Progenitor cell of endocrine pancreas (in vitro differentiated cells): Measurements from ENCODE around the gene CR1L.

DNA sequence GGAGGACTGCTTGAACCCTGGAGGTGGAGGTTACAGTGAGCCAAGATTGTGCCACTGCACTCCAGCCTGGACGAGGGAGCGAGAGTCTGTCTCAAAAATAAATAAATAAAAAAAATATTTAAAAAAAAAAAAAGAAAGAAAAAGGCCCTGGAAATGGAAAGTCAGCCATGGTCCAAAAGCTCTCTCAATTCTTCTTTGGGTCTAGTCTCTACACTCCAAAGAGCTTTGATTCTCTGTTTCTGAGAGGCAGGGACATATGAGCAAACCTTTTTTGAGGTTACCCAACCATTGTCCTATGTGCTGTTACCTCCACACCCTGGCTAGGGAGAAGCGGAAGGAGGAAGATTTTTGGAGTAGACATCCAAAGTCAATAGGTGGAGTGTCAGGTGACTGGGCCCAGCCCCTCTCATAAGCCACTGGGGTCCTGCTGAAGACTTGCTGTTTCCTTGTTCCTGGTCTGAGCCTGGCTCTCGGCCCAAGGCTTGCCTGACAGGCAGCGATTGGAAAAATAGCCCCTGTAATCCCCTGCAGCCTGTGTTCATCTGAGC is 6.7 kb upstream of the PIGR start:
- PRO-cap: no peak

- PRO-cap: no peak
Observed at GRCh38 chr1:206978172-206978698, 8.0 kb upstream of the FCAMR start.

GRCh38 chr1:206979296-206979681 is 9.0 kb upstream of the FCAMR start:
- PRO-cap: no peak

DNA sequence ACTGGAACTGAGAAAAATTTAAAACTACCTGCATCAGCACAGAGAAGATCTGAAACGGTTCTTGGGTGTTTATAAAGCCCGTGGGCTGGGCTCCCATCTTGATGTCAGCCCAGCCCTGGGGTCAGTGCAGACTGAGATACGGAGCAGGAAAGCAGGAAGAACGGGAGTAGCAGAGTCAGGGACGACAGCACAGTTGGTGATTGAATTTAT is 11.6 kb downstream of the C1orf116 start:
- PRO-cap: no peak

GRCh38 chr1:207034970-207035352 is 2.4 kb upstream of the C1orf116 start:
- PRO-cap: no peak

DNA sequence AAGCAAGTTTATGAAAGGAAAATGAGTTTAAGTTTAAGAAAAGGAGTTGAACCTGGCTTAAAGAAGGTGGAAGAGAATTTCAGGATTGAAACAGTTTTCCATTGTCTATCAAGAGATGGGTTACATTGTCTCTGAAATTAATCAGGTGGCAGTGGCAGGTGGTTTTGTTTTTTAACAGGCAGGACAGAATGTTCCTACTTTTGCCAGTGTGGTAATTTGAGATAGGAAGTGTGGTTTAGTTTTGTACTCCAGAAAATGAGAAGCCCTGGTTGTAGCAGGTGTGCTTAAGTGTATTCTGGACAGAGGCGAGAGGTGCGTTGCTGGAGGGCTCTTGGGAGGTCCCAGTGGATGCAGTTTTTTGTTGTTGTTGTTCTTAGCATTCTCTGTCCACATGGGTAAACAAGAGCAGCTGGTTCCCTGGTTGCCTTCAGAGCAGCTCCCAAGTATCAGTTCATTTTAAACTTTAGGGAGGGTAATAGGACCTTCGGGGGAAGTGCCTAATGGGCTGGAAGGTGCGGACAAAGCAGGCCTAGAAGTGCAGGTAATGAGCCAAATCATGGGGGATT is 5.8 kb downstream of the PFKFB2 start:
- PRO-cap: no peak

DNA sequence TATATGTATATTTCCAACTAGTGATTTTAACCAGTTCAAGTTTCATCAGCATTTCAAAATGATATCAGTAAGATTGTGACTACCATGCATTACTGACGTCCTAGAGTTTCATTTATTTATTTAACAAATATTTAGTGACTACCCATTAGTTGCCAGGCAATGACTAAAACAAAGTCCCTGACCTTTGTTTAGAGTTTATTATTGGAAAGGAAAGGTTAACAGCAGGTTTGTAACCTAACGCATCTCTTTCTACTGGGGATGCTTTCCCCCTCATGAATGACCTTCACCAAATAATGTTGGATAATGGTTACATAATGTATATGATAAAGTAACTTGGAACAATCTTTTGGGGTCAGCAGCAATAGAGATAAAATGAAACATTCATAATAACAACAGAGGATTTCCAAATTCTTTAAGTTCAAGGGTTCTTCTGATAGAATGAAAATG is 7.5 kb upstream of the C4BPB start:
- PRO-cap: no peak

- PRO-cap: no peak
Observed at GRCh38 chr1:207107550-207108032, 3.6 kb downstream of the C4BPA start.

DNA sequence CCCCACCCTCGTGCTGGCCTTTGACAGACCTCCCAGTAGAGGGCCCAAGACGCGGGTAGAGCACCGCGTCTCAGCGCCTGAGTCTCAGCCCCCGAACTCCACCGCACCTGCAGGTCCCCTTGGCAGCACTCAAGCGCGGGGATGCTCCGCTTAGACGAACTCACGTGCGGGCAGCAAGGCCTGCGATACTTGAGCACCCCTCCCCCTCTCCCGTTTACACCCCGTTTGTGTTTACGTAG is 410 bp upstream of the CD55 start:
- PRO-cap: bidirectional peak, plus-strand start at position 23 of the sequence, minus-strand start at position 162 of the sequence

- PRO-cap: no peak
Observed at GRCh38 chr1:207322710-207323531, 1.4 kb downstream of the CD55 start.

DNA sequence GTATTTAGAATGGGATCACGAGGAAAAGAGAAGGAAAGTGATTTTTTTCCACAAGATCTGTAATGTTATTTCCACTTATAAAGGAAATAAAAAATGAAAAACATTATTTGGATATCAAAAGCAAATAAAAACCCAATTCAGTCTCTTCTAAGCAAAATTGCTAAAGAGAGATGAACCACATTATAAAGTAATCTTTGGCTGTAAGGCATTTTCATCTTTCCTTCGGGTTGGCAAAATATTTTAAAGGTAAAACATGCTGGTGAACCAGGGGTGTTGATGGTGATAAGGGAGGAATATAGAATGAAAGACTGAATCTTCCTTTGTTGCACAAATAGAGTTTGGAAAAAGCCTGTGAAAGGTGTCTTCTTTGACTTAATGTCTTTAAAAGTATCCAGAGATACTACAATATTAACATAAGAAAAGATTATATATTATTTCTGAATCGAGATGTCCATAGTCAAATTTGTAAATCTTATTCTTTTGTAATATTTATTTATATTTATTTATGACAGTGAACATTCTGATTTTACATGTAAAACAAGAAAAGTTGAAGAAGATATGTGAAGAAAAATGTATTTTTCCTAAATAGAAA is 38.5 kb downstream of the CD55 start:
- PRO-cap: no peak

- PRO-cap: no peak
Observed at GRCh38 chr1:207497817-207498381, 1.9 kb downstream of the CR1 start.

DNA sequence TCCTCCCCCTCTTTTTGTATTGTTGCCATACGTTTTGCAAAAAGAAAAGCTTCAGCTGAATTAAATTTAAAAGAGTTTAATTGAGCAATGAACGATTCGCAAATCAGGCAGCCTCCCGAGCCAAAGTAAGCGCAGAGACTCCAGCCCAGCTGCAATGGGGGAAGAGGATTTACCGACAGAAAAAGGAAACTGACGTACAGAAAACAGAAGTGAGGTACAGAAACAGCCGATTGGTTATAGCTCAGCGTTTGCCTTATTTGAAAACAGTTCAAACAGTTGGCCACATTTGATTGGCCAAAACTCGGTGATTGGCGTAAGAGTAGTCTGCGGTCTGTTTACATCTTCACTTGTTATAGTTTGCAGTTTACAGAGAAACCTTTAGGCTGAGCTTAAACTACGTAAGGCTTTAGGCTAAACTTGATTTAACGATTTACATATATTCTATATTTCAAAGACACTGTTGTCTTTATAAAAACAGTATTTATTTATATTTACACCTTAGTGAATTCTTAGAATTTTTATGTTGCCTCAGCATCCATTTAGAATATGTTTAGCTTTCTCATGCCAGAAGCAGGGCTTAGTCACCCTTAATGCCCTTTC is 23.7 kb downstream of the CR1 start:
- PRO-cap: no peak

DNA sequence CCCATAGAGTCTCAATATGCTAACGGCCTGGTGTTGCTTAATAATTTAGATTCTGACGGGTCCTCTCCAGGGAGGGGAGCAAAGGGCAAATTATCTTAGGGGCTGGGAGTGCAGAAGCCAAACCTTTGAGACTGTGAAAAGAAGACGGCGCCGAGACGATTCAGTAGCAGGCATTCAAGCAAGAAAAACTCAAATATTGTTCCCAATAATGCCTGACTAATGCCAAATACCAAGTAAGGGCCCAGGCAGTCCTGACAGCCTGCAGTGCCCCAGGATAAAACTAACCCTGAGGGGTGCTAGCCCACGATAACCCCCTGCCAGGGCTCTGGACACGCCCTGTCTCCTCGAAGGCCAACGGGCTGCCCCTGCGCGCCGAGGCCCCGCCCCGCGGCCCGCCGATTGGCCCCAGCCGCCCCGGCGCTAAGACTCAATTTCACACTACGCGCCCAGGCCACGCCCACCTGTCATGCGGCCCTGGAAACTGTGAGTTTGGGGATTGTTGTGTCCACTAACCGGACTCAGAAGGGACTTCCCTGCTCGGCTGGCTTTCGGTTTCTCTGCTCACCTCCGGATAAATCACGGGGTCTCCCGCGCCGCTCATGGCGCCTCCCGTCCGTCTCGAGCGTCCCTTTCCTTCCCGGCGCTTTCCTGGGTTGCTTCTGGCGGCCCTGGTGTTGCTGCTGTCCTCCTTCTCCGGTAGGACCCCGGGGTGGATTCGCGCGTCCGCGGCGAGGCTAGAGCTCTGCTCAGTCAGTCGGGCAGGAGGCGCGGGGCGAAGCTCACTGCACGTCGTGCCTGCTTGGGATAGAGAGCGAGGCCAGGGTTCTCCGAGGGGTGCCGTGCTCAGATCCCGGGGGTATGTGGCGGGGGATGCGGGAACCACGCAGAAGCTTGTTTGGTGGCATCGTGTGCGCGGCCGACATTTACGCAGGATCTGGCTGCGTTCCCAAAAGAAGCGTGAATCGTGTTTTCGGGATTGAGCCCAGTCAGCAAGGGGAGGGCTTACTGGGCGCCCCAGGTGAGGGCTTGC is at the start of gene CR1L:
Gene CR1L (plus strand): TSS at position 499 of the 1,030 bp plus-strand sequence.
- PRO-cap: no peak

GRCh38 chr1:207737791-207738502 is 13.9 kb upstream of the CD46 start:
- PRO-cap: no peak

DNA sequence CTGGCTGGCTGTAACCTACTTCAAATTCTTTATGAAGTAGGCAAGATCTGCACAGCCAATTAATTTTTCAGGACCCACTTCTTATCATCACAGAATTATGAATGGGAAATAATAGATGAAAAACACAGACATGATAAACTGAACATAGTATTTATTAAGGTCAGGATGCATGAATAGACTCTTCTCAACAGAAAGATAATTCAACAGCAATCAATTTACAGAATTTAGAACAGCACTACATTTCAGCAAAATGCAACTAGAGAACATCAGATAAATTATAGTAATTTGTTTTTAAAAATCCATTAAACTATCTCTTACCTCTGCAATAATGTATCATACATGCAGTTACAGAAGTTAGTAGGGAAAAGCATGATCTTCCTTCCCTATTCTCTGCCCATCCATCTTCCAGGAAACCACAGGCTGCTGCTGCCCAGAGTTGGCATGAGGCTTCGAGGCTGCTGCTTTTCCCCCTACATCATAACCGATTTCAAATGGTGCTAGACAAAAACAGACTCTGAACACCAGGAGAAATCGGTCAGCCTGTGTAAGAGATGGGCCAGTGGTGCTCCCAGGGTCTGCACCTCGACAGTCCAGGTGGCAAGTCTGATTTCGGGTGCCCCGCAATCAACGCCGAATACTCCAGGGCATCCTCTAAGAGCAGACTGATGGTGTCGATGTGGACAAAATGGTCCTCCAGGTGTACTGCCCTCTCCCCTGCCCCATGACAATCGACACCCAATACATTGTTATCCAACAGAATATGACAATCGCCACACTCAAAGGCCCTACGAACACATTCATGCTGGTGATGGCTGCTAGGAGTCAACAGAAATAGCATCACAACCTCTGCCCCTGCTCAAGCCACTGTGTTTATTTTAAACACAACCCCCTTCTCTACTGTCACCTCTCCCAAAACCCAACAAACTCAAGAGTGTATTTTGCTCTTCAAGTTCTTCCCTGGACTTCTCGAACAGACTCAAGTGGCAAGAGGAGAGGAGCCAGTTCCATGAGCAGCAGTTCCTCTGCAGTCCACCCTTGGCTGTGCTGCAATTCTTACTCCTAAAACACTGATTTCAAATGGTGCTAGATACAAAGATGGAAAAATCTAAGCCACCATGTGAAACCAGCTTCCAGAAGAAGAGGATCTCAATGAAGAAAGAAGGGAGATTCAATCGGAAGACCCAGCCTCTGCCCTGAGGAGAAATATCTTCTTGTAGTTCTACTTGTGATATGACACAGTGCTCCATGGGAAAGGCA is 50.0 kb downstream of the CD46 start:
- PRO-cap: no peak

DNA sequence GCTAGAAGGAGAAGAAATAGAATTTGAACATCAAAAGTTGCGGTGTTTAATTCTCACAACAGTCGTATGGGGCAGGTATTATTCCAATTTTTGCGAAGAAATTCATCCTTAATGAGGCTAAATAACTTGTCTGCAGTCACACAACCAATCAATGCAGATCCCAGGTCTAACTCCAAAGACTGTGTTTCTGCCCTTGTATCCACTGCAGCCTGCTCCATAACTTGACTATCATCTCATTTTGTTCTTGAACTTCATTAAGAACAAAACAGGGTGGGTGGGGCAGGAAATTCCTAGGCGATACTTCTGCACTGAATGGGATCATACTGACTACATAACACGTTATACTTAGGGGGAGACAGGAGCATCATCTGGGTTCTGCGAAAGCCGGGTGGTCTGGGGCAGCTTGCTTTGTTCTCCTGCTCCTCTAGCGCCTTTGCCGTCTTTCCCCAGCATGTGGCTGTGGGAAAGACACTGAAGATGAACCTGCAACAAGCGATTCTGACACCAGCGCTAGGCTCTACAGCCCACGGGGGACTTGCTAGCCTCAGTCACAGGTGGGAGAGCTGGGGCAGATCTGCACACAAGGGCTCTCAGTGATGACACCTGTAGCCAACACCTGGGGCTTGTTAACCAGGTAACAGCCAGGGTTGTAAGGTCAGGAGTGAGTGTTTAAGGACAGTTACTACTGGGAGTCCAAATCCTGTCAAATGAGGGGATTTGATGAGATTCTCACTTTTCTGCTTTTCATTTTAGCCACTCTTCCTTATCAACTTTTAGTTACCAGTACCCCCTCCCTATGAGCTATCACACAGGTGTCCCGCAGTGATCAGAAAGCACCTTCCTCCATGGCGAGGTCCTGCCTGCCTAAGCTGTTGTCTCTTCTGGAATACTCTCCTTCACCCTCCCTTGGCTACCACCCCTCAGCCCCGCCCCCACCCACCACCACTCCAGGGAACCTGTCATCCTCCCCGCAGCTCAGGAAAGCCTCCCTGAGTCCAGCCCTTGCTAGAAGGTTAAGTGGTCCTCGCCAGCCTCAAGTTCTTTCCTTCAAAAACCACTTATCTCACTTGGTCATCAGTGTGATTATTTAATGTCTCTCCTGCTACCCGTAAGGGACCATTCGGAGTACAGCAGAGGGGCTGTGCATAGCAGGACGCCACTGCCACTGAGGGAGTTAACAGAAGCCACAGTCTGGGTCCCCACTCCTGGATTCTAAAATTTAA is 52.0 kb downstream of the CD46 start:
- PRO-cap: no peak

GRCh38 chr1:207853353-207853721 is 57.6 kb downstream of the CD34 start:
- PRO-cap: no peak

- PRO-cap: no peak
Observed at GRCh38 chr1:207868507-207868800, 42.5 kb downstream of the CD34 start.

DNA sequence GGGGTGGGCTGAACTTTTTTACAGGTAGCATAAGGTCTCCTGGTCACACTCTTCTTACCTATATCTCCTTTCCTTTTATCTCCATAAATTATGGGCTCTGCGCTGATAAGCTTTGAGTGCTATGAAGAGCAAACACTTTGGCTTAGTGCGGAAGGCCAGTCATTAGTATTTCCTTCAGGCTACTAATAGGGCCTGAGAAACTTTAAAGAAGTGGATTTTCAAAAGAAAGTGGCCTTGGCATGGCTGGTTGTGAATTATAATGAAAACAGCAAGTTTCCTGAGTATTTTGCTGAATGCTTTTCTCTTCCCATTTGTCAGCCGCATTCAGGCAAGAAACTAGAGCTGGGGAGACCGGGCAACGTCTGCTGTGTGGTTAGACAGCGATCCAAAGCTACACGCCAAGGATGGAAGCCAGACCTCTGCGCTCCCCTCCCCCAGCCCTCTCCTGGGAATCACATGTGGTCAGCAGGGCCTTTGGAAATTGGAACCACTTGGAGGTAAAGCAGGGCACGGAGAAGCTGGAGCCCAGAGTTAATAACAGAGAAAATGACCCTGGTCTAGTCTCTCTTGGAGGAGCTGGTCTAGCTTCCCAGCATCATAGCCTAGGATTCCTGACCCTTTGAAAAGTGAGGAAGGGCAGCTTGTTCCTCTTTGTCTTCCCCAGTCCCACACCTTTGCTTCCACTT is 114.1 kb upstream of the CD34 start:
- PRO-cap: no peak